ENCODE measurements around the gene KIAA1217.

GRCh38 chr10:23446624-23447354, 7.9 kb downstream of the OTUD1 start:
- PRO-cap, result no peak
- RRBS, result no CpG with 5 or more reads among the region's 5 CpGs

- PRO-cap, result no peak
- RRBS, result no CpG with 5 or more reads among the region's 2 CpGs
Observed at GRCh38 chr10:23448584-23449143, 9.8 kb downstream of the OTUD1 start.

GRCh38 chr10:24202526-24202894, 6.4 kb upstream of the KIAA1217 start:
- PRO-cap, result no peak
- RRBS, result no CpG with 5 or more reads among the region's 6 CpGs

DNA sequence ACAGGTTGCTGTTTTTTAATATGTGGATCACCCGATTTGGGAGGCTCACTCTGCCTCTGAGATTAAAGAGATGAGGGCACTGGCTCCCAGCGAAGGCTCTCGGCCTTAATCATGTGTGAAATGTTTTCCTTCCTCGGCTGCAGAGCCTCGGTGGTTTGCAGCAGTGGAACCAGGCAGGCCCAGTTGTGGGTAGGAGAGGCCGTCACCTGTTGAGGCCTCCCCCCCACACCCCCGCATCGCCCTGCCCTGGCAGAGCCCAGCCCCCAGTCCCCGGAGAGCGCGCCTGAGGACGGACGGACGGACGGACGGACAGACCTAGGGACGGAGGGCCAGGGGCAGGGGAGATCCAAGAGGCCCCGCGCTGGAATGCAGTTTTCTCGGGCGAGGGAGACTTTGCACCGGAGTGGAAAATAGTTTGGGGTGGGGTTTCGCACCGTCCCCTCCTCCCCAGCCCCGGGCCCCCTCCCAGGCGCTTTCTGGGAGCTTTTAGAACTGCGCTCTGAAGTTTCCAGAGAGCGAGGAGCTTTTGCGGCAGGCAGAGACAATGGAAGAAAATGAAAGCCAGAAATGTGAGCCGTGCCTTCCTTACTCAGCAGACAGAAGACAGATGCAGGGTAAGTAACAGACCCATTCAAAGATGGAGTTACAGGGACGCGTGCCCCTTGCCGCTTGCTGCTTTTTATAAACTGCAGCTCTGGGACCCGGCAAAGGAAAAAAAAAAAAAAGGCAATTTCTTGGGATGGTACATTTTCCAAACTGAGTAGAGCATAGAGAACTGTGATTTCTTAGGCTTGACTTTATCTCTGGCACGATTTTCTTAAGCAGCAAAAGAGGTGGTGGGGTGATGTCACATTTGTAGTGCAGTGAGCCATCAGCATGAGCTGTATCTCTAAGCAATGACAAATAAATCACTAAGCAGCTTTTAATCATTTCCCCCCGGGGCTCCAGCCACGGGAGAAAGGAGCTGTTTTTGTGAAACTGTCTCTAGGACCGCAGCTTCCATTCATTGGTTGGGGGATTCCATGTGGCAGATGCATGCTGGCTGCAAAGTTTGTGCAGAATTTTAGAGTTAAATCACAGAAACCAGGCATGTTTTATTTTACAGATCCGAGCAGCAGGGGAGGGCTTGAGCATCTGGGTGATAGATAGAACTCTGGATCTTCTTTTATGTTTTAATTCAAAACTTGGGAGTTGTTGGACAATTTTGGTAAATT, at the start of gene KIAA1217:
TSS of gene KIAA1217 (plus strand) at position 489 of the 1,214 bp plus-strand sequence.
- PRO-cap, result bidirectional peak, plus-strand start at position 312 of the sequence, minus-strand start at position 99 of the sequence
- RRBS, result 4% methylated on average over 4 of the region's 39 CpGs

- PRO-cap, result no peak
- RRBS, result no CpG with 5 or more reads among the region's 4 CpGs
Observed at GRCh38 chr10:24241519-24241913, 32.6 kb downstream of the KIAA1217 start.

DNA sequence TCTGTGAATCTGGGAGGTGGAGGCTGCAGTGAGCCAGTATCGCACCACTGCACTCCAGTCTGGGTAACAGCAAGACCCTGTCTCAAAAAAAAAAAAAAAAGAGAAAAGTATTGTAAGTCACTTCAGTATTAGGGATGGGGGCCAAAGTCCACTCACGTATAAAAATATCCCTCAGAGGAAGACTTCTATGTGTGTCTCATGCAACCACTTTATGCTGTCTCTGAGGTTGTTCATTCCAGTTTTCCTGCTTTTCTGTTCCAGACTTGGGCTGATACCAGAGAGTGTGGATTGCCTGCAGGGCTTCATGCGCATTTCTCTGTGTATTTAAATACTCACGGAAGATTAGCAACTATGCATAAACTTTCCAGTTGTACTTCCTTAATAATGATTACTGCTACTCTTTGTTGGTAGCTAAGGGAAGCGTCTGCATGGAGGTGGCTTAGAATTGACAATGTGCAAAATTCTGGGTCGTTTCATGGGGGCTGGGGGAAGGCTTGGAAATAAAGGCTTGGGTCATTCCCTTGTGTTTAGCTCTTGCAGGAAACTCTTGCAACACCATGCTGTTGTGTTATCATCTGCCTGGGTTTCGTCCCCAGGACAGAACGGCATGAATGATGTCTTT, 54.0 kb downstream of the KIAA1217 start:
- PRO-cap, result no peak
- RRBS, result no CpG with 5 or more reads among the region's 8 CpGs

GRCh38 chr10:24449128-24449758, 240.3 kb downstream of the KIAA1217 start:
- PRO-cap, result no peak
- RRBS, result no CpG with 5 or more reads among the region's 7 CpGs

GRCh38 chr10:24519738-24520555, 203.7 kb downstream of the ARHGAP21 start:
- PRO-cap, result no peak
- RRBS, result no CpG with 5 or more reads among the region's 20 CpGs

GRCh38 chr10:24723020-24723575, 589 bp downstream of the ARHGAP21 start:
- PRO-cap, result bidirectional peak, plus-strand start at chr10:24723034, minus-strand start at chr10:24722982; bidirectional peak, plus-strand start at chr10:24723444, minus-strand start at chr10:24723240
- RRBS, result under 1% methylated on average over 36 of the region's 72 CpGs

GRCh38 chr10:24724096-24724758, 540 bp upstream of the ARHGAP21 start:
- PRO-cap, result bidirectional peak, plus-strand start at chr10:24724860, minus-strand start at chr10:24724648
- RRBS, result 0% methylated on average over 5 of the region's 44 CpGs

- PRO-cap, result bidirectional peak, plus-strand start at chr10:24724860, minus-strand start at chr10:24724648
- RRBS, result 1% methylated on average over 6 of the region's 19 CpGs
Observed at GRCh38 chr10:24724759-24725157, 1.1 kb upstream of the ARHGAP21 start.

- PRO-cap, result no peak
- RRBS, result no CpG with 5 or more reads among the region's 2 CpGs
Observed at GRCh38 chr10:24762935-24763422, 39.3 kb upstream of the ARHGAP21 start.

- PRO-cap, result no peak
- RRBS, result no CpG with 5 or more reads among the region's 7 CpGs
Observed at GRCh38 chr10:24882192-24882662, 70.2 kb downstream of the PRTFDC1 start.

GRCh38 chr10:24902207-24902654, 50.2 kb downstream of the PRTFDC1 start:
- PRO-cap, result no peak
- RRBS, result no CpG with 5 or more reads among the region's 2 CpGs

DNA sequence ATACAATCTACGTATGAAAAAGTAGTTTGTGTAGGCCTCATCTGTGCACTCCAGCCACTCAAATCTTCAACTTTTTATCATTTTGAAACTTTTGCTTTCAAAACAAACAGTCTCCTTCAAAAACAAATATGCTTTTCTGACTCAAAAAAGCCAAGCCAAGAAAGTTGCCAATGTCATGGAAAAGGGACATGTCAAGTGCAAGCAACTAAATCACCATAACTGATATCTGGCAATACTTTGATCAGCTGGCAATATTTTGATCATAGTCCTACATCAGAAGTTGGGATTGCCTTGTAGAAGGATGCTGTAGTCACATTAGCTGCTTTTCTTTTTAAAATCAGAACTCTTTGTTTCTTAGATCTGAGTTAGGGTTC, 13.2 kb downstream of the THNSL1 start:
- PRO-cap, result no peak
- RRBS, result no CpG with 5 or more reads among the region's 1 CpG

GRCh38 chr10:26392134-26392850, 45.8 kb upstream of the APBB1IP start:
- PRO-cap, result no peak
- RRBS, result no CpG with 5 or more reads among the region's 23 CpGs

DNA sequence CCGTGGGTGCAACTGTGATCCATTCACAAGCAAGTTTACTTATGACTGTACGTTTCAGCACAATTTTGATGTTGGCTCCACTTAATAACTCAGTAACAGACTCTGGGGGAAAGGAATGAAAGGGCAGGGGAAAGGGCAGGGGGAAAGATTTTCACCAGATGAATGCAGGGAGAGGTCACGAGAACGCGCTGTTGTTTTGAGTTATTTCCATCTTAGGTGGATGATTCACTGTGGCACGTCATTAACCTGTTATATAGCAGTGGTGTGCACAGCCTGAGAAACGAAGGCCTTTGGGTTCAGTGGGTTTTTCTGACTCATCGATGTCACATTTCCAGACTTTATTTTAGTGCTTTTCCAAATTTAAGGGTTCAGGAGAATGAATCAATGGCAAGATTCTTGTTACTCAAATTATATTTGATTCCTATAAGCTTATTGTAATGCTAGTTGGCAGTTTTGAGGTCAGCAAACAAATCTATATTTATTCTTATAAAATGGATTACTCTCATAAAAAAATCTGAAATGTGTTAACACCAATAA, 49.4 kb downstream of the APBB1IP start:
- PRO-cap, result bidirectional peak, plus-strand start at position 279 of the sequence, minus-strand start at position 218 of the sequence
- RRBS, result no CpG with 5 or more reads among the region's 8 CpGs

- PRO-cap, result no peak
- RRBS, result no CpG with 5 or more reads among the region's 50 CpGs
Observed at GRCh38 chr10:26621737-26622813, 75.4 kb upstream of the PDSS1 start.

GRCh38 chr10:26737785-26738106, 40.2 kb downstream of the PDSS1 start:
- PRO-cap, result no peak
- RRBS, result no CpG with 5 or more reads among the region's 1 CpG

DNA sequence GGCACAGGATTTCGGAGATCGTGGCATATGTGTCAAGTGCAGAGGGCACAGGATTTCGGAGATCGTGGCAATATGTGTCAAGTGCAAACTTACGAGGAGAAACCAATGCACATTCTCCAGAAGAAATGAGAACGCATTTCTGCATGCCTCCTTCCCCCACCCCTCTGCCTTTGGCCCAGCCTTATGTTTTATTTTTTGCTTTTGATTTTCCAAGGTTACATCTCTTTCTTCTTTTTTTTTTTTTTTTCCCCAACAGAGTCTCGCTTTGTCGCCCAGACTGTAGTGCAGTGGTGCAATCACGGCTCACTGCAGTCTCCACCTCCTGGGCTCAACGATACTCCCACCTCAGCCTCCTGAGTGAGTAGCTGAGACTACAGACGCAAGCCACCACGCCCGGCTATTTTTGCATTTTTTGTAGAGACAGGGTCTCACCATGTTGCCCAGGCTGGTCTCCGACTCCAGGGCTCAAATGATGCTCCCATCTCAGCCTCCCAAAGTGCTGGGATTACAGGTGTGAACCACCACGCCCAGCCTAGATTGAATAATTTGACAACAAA, 671 bp upstream of the ANKRD26 start:
- PRO-cap, result no peak
- RRBS, result no CpG with 5 or more reads among the region's 15 CpGs

Data from MCF 10A (cell line).